Ureter (tissue), 1 donor: ENCODE measurements around the genes CCDC106 and NLRP4.

DNA sequence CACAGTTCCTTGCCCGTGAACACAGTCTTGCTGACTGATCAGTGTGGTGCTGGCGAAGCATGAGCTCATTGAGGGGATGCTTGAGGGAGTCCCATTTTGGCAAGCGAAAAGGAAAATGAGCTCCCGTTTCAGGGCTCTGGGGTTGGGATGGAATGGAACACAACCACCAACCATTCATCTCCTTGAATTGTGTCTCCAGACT is 15.3 kb downstream of the FCAR start:
- PRO-cap: no peak

- PRO-cap: no peak
Measured at GRCh38 chr19:55013787-55014530, 24.1 kb downstream of the GP6 start.

- PRO-cap: no peak
Measured at GRCh38 chr19:55095902-55096452, 20.3 kb downstream of the EPS8L1 start.

DNA sequence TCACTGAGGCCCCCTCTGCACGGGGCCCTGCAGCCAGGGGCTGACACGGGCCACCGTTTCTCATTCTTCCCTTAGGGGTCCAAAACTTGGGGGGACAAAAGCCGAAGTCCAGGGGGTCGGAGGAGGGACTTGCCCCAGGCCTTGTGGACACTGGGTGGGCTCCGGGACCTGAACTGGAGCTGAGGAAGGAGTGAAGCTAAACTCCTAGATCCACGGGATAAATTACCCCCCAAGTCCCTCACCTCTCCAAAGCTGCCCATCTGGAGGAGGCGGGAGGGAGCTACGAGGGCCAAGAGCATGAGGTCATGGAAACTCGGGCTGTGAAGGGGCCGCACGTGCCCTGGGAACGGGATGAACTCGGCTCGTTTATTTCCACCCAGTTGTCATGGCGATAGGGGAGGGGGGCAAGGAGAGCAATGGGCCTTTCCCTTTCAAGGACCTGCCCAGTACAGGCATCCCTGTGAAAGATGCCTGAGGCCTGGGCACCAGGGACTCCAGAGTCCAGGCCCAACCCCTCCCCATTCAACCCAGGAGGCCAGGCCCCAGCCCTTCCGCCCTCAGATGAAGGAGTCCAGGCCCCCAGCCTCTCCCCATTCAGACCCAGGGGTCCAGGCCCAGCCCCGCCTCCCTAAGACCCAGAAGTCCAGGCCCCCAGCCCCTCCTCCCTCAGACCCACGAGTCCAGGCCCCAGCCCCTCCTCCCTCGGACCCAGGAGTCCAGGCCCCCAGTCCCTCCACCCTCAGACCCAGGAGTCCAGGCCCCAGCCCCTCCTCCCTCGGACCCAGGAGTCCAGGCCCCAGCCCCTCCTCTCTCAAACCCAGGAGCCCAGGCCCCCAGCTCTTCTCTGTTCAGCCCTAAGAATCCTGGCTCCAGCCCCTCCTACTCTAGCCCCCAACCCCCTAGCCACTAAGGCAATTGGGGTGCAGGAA is 3.7 kb downstream of the PPP1R12C start:
- PRO-cap: unidirectional peak, plus-strand start at position 560 of the sequence

DNA sequence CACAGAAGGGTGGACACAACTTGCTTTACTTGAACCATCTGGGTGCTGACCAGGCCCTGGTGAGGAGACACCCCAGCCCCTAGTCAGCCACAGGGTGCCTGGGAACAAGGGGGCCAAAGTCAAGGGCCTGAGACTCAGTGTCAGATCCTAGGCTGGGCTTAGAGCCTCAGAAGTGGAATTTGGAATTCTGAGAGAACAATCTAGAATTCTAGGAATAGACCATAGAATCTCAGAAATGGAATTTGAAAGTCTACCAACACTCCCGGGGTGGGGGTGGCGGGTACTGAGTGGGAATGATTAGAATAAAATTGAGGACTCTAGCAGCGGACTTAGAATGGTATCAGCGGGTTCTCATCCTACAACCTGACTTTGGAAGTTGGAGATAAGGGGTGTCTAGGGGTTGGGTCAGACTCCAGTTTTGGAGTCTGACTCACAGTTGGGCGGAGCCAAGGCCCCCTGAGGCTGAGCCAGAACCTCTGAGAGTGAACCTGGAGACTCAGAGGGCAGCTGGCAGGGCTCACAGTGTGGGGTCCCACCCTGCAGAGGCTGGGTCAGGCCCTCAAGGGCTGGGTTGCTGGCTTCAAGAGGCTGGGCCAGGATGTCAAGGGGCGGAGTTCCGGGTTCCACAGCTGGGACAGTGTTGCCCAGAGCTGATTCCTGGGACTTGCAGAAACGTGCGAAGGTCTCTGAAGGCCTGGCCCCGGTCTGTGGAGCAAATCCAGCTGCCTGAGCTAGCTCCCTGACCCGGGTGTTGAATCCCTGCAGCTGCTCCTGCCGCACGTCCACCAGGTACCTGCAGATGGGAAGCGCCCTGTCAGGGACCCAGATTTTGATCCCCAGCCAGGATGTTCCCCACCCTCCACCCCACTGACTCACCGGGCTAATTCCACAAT is 1.4 kb upstream of the TNNI3 start:
- PRO-cap: no peak

- PRO-cap: no peak
Measured at GRCh38 chr19:55179248-55179707, 811 bp downstream of the SYT5 start.

- PRO-cap: bidirectional peak, plus-strand start at chr19:55207359, minus-strand start at chr19:55207254; unidirectional peak, plus-strand start at chr19:55207359
Measured at GRCh38 chr19:55206407-55207496, 2.5 kb downstream of the PTPRH start.

DNA sequence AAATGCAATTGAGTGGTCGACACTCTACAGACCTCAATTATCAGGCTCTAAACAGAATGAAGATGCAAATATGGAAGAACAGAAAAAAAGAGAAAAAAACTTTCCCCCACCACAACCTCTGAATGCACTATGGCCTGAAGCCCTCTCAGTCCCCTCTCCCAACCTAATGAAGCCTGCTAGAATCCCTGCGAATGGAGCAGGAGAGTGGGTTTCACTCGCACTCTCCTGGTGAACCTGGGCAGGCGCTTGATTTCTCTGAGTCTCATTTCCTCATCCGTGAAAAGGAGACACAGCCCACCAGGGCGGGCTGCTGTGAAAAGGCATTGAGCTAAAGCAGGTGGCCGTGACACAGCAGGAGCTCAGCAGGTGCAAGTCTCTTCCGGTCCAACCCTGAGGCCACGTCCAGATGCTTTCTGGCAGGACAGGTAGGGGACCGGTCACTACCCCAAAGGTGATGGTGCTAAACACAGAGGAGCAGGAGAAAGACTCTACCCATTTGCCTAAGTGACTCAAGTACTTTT is 5.1 kb downstream of the PPP6R1 start:
- PRO-cap: no peak

GRCh38 chr19:55369927-55370347 is 326 bp downstream of the IL11 start:
- PRO-cap: no peak

DNA sequence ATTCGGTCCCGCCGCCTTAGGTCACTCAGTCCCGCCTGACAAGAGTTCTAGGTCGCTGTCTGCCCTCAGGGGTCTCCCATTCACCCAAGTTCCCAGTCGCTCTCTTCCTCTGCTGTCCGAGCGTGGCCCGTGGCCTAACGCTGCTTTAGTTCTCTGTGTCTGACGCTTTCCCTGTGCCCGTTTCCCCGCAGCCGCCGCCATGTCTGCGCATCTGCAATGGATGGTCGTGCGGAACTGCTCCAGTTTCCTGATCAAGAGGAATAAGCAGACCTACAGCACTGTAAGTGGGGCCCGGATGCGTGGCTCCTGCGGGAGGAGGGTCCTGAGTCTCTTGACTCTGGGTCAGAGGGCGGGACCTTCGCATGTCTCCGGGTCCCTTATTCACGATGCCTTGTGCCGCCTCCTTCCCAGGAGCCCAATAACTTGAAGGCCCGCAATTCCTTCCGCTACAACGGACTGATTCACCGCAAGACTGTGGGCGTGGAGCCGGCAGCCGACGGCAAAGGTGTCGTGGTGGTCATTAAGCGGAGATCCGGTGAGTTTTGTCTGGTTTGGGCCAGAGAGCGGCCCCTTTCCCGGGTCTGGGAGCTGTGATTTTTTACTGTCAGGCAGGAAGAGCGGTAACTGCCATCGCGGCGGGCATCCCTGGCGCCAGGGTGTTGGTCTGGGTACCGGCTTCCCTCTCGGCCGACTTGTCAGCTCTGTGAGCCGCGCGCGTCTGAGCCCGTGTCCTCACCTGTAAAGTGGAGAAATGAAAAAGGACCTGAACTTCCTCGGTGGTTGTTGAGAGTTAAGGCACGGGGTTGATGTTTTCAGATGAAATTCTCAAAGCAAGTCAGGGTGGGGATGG is 652 bp downstream of the RPL28 start:
- PRO-cap: no peak

DNA sequence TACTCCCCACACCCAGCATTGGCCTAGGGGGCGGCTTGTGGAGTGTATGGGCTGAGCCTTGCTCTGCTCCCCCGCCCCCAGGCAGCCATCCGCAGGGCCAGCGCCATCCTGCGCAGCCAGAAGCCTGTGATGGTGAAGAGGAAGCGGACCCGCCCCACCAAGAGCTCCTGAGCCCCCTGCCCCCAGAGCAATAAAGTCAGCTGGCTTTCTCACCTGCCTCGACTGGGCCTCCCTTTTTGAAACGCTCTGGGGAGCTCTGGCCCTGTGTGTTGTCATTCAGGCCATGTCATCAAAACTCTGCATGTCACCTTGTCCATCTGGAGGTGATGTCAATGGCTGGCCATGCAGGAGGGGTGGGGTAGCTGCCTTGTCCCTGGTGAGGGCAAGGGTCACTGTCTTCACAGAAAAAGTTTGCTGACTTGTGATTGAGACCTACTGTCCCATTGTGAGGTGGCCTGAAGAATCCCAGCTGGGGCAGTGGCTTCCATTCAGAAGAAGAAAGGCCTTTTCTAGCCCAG is 2.5 kb downstream of the RPL28 start:
- PRO-cap: no peak

DNA sequence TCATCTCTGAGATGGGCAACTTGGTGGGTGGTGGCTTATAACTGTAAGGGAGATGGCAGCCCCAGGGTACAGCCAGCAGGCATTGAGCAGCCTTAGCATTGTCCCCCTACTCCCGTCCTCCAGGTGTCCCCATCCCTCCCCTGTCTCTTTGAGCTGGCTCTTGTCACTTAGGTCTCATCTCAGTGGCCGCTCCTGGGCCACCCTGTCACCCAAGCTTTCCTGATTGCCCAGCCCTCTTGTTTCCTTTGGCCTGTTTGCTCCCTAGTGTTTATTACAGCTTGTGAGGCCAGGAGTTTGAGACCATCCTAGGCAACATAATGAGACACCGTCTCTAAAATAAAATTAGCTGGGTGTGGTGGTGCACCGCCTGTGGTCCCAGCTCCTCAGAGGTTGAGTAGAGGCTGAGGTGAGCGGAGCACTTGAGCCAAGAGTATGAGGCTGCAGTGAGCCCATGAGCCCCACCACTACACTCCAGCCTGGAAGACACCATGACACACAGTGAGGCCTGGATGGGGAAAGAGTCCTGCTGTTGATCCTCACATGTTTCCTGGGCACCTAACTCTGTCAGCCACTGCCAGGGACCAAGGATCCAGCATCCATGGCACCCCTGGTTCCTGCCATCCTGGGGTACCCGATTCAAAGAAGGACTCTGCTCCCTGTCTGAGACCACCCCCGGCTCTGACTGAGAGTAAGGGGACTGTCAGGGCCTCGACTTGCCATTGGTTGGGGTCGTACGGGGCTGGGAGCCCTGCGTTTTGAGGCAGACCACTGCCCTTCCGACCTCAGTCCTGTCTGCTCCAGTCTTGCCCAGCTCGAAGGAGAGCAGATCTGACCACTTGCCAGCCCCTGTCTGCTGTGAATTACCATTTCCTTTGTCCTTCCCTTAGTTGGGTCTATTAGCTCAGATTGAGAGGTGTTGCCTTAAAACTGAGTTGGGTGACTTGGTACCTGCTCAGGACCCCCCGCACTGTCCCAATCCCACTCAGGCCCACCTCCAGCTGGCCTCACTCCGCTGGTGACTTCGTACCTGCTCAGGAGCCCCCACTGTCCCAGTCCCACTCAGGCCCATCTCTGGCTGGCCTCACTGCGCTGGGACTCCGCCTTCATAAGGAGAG is 3.5 kb downstream of the RPL28 start:
- PRO-cap: no peak

- PRO-cap: no peak
Measured at GRCh38 chr19:55400056-55401151, 7.2 kb downstream of the UBE2S start.

DNA sequence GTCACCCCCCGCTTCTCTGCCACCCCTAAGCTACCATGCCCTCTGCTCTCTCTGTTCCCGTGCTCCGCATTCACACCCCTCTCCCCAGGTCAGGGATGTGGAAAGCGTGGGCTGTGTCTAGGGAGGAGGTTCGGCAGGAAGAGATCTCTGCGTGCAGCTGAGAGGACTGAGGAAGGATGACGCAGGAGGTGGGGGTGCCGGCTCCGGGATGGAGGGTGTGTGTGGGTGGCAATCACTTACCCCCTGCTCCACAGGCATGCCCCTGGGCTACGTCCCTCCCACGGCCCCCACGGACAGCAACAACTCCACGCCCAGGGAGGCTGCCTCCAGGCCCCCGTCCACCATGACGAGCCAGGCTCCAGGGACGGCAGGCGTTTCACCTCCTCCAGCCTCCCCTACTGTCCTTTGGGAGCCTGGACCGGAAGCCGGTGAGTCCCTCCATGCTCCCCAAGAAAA is 6.1 kb downstream of the SSC5D start:
- PRO-cap: bidirectional peak, plus-strand start at position 197 of the sequence, minus-strand start at position 97 of the sequence

GRCh38 chr19:55503541-55504654 is 15.7 kb downstream of the SSC5D start:
- PRO-cap: no peak

DNA sequence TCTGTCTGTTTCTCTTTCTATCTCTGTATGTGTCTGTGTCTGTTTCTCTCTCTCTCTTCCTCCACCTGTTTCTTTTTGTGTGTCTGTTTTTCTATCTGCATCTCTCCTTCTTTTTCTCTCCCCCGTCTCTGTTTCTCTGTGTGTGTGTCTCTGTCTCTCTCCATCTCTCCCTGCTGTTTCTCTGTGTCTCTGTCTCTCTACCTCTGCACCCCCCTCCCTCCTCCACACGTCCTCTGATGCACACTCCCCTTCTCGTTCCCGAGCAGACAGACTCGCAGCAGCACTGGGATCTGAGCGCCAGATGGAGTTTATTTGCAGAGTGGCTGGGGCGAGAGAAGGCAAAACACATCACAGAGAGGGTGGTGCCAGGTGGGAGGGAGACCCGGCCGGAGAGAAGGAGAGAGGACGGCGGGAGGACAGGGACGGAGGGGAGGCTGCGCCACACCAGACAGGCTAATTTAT is 8.6 kb downstream of the SBK2 start:
- PRO-cap: no peak

- PRO-cap: unidirectional peak, plus-strand start at chr19:55648263; unidirectional peak, plus-strand start at chr19:55648536
Measured at GRCh38 chr19:55647635-55648618, at the start of gene CCDC106. Gene CCDC106 (plus strand): TSS chr19:55648212.

GRCh38 chr19:55686296-55686986 is 11.4 kb downstream of the EPN1 start:
- PRO-cap: no peak

- PRO-cap: no peak
Measured at GRCh38 chr19:55809225-55809927, 22.4 kb downstream of the NLRP11 start.

DNA sequence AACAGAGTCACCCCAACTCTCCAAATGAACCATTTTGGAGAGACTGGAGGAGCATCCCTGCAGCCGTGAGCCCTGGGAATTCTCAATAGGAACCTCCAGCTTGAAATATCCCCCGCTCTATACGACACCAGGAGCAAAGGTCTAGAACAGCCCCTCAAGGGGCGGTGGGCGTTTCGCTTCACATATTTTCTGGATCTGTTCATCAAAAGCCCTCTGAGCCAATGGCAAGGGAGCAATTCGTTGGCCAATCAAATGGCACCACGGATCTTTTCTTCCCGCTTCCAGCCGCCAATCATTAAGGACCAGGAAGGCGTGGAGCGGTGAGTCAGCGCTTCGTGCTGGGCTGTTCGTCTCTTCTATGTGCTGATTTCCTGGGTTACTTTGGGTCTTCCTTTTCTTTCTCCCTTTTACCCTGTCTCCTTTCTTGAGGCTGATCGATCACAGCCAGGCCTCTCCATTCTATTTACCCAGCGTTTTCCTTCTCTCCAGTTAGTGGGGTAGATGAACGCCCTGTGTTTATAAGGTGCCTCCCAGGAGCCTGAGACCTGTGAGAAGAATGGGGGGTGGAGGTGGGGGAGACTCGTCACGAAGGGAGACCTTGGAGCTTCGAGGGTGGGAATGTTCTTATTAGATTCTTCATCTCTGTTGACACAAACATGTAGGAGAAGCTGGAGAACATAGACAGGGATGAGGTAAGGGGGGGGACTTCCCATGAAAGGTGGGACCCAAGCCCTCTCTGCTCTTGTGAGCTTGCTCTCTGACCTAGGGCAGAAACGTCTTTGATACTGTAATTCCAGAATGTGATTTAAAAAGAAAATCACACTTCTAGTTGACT is at the start of gene NLRP4:
Gene NLRP4, plus strand, starts transcription at position 298 of the 835 bp plus-strand sequence.
- PRO-cap: no peak